Osteocyte (in vitro differentiated cells): ENCODE results near the gene HACL1.

DNA sequence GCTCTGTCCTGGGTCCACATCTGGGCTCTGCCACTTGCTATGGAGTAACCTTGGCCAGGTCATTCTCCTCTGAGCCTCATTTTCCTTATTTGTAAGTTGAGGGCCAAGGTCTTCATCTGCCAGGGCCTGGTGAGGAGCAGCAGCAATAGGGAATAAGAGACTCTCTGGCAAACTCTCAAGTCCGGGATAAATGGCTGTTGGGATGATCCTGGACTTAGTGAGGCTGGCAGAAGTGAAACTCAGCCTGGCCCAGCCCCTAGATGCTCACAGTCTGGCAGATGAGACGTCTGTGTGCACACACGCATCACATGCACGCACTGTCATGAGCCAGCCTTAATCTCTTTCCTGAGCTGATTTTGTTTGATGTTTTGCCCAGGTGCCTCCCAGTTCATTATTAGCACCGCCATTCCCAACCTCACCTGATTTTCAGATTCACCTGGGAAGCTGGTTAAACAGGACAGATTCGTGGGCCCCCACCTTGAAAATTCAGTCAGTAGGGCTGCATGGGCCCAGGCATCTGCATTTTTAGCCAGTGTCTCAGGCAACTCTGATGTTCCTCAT, 26.9 kb downstream of the SLC6A6 start:
- PRO-cap: no peak

- PRO-cap: no peak
Measured at GRCh38 chr3:14440134-14441005, 38.0 kb downstream of the SLC6A6 start.

DNA sequence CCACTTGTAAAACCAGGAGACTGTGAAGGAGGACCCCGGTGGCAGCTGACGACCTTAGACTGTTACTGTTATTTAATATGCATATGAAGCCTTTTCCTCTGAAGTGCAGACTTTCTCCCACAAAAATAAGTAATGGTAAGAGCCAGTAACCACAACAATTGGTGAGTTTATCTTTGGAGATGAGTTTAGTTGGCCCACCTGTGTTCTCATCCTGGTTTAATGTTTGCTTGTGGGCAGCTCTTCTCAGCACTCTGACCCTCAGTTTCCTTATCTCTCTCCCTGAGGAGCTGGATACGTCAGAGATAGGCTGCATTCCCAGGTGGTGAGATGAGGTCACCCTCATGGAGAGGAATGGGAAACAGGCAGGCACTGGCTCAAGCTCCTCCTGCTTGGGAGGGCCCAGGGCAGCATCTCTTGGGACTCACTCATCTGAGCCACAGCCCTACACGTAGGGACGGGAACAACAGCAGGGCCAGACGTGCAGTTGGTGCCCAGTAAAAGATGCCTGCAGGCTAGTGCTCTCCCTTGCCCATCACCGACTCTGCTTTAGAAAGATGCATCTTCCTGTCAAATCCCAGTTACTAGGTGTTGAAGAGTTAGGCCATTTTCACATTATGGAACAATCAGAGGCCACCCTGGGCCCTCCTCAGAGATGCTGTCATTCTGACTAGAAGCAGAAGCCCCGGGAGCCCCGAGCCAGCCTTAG, 59.9 kb downstream of the GRIP2 start:
- PRO-cap: no peak

DNA sequence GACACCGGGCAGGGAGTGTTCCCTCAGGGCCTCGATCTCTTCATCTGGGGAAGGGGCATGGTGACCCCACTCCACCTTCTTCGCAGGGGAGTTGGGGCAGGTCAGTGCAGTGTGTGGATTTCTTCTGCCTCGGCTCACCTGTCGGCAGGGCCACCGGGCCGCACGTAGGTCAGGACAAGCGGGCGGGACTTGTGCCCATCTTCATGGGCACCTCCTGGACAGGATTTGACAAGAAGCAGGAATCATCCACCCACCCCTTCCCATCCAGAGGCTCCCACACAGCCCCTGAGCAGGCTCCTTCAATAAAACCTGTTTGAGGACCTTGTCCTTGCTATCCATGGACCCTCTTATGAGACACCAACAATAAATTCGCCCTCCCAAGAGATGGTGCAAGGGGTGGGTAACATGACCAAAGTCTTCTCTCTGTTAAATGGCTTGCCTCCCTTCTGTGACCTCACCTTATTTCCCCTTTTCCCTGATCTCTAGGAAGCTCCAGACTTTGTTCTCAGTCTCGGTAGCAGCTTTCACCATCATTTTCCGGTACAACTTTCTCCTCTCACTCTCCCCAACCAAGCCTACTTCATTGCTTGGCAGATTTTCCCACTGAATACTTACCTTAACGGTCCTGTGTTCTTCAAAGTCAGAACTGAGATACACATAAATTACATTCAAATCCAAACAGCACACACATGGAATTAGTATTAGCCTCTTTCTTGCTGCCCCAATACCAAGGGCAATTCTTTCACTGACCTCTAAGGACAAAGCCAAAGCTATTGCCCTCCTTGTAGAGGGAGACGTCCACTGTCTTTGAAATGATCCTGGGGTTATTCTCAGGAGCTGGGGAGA, 17.1 kb downstream of the GRIP2 start:
- PRO-cap: no peak

- PRO-cap: no peak
Measured at GRCh38 chr3:14524151-14524746, 15.9 kb downstream of the GRIP2 start.

DNA sequence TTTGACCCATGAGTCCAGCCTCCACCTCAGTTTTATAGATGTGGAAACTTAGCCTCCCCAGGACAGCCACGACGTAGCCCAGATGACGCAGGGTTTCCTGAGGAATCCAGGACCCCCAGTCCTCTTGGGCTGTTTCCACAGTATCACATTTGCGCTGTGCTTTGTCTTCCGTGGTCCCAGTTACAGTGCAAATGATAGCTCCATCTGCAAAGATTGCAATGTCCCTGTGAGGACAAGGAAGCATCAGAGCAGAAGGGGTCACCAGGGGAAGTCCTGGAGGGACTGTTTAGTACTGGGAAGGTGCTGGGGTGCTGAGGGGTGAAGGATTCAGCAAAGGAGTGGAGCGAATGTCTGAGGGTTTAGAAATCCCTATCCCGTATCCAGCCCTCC, 34.2 kb downstream of the FGD5 start:
- PRO-cap: no peak

DNA sequence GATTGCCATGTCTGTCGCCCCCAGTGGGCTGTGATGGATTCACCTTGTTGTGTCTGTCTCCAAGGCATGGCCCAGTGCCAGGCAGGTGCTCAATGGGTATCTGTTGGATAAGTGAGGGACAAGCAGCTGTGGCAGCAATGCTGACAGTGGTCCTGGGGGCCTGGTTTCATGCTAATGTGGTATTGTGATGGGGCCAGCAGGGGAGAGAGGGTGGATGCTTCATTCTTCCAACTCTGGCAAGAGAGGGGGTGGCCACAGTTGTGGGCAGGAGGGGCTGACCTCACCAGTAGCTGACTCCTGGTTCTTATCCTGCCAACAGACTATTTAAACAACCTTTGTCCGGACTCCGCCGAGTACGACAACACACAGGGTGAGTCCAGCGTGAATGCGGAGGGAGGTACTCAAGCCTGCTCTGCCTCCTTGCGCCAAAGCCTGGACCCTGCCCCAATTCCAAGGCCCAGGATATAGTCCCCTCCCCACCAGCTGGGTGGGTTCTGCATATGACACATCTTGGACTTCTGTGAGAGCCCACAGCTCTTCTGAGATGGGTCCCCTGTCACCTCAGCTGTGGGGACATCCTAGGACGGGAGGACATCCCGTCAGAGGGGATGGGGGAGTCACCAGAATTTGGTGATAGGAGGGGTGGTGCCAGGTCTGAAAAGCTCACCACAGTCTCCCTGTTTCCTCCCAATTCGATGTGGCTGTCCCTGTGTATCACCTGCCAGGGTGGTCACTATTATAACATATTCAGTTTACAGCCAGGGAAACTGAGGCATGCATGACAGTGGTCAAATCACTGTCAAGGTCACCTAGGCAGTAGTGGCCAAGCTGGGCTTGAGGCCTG, 47.1 kb upstream of the NR2C2 start:
- PRO-cap: no peak

DNA sequence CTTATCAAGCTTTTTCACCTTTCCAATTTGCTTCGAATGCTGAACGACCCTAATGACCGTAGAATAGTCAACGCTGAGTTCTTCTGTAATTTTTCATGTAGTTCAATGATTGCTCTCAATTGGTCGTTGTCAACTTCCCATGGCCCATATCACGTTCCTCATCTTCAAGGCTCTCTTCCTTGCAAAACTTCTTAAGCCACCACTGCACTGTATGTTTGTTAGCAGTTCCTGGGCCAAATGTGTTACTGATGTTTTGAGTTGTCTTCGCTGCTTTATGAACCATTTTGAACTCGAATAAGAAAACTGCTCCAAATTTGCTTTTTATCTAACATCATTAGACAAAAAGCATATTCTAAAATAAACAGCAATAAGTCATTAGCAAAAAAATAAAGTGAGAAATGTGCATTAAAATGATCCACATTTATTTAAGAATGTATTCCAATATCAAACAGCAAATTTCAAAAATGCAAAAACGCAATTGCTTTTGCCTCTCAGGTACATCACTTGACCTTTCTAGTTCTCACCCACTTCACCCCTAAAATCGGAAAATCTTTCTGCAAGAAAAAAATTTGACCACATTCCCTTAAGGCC, 1.5 kb upstream of the NR2C2 start:
- PRO-cap: no peak

DNA sequence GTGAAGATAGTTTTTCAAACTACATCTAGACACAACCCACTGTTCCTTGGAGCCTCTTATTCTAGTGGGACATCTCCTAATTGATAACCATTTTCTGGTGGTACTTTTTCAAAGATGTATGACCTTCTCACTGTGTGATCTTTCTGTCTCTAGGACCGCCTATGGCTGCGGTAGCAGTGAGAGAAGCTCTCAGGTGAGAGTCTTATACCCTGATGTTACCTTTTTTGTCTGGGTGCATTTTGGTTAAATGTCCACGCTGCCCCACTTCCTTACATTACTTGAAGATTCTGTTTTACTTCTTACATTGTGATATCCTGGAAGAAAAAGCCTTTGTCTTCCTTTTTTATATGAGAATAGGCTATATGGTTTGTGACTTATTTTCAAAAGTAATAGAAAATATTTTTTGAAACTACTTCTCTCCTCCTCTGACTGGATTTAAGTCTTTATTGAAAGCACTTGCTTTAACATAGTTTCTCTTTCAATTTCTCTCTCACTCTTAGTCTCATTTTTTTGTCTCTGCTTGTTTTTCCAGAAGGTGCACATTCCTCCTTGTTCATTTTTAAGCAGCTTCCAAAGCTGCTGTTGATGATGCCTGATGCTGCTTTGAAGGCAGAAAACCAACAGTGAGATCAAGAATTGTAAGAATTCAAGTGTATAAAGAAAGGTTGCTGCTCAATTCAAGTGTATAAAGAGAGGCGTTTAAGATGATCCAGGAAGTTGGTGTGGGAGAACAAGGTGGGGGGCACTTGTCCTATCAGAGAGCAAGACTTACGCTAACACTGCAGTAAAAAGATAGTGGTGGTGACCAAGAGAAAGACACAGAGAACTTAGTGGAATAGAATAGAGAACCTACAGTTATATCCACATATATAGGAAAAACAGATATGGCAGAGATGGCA, 11.9 kb downstream of the NR2C2 start:
- PRO-cap: no peak

- PRO-cap: no peak
Measured at GRCh38 chr3:15013371-15014090, 51.6 kb downstream of the MRPS25 start.

DNA sequence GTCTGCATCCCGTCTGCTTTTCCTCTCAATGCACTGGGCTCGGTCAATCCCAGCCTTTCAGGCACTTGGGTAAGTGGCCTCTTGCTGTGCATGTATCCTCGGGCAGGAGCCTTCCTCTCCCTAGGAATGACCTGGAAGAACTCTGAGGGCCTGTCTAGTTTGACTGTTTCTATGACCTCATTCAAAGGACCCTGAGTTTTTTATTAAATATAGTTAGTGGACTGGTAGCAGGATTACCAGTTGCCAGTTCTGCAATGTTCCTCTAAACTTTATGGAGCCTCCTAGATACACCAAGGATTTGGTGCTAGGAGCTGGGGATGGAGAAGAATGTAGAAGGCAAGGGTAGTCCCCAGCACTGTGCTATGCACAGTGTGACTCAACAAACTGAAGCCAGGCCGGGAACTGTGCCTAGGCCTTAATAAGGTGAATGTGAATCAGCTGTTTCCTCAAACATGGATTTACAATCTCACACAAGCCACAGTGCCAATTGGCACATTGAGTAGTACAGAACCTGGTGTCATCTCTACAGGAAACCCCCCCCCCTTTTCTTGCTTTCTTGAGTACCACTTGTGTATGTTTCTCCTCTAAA, 32.6 kb downstream of the MRPS25 start:
- PRO-cap: no peak

GRCh38 chr3:15052162-15052662, 12.9 kb downstream of the MRPS25 start:
- PRO-cap: no peak

- PRO-cap: no peak
Measured at GRCh38 chr3:15064278-15064695, 828 bp downstream of the MRPS25 start.

DNA sequence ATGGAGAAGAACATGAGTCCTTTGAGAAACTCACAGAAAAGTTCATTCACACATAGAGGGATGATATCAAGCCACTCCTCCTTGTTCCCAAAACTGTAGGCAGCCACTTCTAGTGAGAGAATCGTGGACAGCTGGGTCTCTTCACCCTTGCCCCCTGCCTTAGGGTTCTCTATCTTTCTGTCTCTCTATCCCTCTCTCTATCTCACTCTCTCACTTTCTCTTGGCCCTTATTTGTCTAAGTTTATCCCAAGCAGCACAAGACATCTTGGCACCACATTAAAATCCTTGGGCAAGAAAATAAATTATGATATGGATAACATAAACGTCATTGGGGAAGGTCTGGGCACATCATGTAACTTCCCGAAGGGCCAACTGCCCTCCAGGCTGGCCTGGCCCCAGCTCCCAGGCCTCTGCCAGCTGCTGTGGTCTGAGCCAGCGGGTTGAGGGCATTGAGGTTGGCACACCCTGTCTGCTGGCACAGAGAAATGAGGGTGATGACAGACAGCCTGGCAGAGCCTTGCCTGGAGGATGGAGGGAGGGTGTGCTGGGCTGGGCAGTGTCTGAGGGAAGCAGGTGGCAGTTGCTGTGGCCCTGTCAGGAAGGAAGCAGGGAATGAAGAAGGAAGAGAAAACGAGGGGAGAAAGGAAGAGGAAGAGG, 3.2 kb upstream of the RBSN start:
- PRO-cap: no peak

DNA sequence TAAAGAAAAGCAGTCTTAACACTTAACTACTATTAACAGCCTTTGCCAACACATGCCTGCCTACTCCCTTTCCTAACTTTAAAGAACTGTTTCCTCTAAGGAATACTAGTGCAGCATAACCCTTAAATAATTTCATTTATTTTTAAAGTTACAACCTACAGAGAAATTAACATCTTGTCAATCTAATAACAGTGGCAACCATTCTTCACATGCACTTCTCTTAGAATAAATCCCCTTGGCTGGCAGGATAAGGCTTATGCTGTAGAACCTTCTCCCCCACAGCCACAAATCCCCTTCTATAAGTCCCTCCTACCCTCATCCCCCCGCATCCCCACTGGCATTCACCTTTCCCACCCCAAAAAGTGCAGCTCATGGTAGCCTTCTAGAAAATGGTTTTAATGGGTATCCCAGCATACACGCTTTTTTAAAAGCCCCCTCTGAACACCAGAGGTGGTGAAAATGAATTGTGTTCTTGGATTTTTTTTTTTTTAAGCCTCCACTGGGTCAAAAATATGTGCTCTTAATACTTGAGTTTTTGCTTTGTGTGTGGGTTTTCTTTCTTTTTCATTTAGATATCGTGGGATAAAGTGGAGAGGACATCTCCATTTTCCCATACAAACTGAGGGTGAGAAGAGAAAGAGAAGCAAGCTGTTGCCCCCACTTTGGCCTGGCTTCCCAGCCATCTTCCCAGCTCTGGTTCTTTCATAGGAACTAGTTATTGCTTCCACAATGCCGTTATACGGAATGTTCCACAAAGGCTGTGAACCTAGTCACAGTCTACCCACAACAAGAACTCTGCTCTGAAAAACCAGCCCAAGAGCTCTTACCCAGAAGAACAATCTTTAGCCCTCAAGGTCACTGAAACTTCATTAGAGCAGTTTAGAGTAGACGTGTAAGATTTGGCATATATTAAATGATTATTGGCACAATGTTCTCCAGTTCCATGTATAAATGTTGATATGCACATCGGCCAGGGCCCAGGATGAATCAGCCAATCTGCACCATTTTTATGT, 49.4 kb downstream of the CAPN7 start:
- PRO-cap: no peak

- PRO-cap: no peak
Measured at GRCh38 chr3:15256605-15257590, 50.9 kb downstream of the CAPN7 start.

DNA sequence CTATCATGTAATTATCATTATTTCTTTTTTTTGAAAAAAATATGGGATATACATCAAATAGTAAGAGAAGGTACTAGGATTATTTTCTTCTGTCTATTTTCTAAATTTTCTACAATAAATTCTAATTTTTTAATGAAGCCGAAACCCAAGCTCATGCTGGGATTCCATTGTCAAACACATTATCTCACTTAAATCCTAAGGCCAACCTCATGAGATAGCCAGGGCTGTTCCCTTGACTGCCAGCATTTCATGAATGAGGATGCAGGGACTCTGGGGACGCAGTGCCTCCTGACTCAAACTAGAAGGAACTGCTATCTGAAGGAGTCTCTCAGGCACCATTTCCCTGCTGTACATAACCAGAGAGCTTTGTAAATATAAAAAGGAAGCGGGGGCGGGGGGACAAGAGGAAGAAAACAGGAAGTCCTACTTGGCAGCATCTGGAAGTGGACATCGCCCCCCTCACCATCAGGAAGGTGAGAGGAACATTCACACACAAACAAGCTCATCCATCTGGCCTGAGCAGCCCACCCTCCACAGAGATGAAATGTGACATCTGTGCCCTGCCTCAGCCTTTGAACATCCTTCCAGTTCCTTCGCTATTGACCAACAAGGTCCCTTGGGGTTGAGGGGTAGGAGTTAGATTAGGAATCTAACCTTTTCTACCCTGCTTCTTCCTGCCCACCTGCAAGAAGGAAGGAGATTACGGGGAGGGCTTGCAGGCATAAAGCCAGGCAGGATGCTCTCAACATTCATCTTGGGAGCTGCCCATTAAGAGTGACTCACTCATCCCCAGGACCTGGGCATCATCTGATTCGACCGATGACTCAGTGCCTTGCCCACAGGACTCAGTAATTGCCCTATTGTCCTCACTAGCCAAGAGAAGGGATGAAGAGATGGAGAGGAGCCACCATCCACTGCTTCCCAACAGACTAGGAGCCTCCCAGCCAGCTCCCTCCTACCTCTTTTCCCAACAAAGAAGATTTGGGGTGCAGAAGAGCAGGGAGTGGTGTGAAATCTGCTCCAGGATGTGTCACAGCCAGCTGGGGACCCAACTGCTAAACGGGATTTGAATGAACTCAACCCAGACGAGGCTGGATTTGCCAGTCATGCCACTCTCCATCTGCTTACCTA, 31.9 kb downstream of the SH3BP5 start:
- PRO-cap: no peak

DNA sequence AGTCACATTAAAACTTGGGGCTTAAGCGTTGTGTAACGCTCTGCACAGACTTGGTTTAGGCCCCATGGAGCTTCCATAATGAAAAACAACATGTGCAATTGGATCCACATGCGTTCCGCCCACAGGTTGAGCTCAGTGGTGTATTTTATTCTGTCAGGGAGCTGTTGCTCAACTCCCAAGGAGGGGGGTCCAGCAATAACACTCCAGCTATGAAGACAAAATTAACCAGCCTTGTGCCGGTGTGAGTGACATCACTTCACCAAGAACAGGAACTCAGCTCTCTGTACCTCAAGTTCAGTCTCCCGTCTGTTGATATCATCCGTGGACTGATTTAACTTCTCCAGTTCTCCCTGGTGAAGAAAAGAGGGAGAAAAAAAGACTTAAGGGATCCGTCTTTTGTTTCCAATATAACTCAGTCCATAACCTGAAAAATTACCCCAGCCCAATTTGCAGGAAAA, 2.1 kb downstream of the SH3BP5 start:
- PRO-cap: no peak

- PRO-cap: no peak
Measured at GRCh38 chr3:15346942-15347612, 14.7 kb upstream of the SH3BP5 start.

DNA sequence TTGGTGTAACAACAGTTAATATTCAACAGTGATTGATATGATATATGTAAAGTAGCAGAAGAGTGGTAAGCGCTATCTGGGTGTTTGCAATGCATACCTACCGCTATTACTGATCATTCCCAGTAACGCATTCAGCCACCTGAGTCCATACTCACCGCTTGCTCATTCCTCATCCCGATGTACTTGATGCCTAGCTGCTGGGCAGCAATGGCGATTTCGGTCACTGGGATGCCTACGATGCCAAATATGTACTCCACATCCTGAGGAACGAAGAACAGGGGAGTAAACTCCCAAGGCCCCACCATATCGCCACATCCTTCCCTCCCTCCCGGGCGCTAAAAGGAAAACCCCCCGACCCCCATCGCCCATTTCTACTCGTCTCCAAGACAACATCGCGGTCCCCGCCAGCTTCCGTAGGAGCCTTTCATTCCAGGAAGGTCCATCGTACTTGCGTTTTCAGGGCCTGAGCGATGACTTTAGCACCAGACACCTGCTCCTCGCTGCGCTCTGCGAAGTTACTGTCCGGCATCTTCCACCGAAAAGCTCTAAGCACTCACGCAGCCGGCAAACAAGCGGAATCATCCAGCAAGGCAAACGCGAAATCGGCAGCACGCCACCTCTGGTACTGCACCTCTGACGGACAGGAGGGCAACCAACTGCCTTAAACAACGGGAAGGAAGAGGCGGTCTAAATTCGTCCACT, at the start of gene HACL1:
Gene HACL1 (minus strand): TSS at position 635 of the 702 bp plus-strand sequence.
- PRO-cap: unidirectional peak, plus-strand start at position 165 of the sequence; bidirectional peak, plus-strand start outside the sequence, minus-strand start at position 635 of the sequence